M059J (cell line): ENCODE measurements around the gene FANK1.

DNA sequence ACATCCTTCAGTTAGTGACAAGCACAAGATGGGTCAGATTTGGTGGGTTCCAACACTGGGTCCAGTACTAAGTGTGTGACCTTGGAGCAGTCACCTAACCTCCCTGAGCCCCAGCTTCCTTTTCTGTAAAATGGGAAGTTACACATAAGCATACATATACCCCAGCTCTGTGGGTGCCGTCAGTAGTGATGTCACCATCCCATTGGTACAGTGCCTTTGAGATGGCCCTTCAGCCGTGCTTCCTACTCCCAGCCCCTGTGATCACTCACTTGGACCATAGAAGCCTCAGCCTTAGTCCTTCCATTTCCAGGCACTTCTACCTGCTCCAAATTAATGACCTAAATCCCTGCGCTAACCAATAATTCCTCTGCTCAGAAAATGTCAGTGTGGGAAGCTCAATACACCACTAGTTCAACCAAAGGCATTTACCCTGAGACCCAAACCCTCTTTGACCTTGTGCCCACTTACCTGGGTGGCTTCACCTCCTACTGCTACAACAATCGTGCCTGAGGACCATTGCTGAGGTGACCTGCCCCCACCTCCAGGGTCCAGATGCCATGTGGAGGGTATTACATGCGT, 95.4 kb downstream of the CHST15 start:
- RAMPAGE, long total RNA = no peak

DNA sequence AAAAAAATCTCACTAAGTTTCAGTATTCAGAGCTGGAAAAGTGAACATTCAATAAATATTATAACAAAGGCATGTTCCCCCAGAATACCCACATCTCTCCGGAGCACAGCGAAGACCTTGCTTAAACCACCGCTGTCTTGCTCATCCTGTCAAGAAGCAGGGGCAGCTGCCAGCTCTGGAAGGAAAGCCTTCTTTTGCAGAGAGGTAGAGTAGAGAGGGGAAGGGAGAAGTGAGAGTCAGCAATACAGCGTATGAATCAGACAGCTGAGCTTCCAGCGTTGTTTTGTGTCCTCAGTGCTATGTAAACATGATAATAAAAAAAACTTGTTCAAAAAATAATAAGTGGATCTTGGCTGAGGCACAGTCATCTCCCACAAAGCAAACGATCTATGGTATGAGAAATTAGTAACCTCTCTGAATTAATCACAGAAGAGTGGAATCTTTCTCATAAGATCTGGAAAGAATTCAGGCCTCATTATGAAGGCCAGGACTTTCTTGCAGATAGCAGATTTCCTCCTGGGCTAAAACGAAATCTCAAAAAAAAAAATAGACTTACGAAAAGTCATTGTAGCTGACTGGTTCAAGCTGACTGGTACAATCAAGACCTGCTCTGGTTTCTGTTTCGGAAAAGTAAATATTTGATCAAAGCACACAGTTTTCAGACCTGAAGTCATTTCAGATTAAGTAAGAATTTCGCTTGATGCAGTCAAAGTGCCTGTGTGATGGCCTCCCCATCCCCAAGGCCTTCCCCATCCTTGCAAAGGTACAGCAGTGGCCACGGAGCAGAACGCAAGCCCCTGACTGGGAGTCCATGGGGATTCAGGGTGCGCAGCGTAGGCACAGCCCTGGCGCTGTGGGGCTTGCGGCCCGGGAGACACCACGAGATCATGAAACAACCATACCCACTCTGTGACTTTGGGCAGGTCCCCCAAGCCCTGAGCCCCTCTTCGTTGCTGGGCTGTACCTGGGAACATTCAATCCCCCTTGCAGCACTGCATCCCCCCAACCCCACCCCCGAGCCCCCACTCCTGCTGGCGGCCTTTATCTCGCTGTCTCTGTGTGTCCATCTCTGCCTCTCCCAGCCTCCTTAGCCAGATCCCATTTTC, 29.4 kb downstream of the CHST15 start:
- RAMPAGE, long total RNA = no peak

- RAMPAGE, long total RNA = no peak
Observed at GRCh38 chr10:124088129-124089000, 5.0 kb downstream of the CHST15 start.

- RAMPAGE, long total RNA = no peak
Observed at GRCh38 chr10:124475848-124476463, 14.3 kb downstream of the LHPP start.

GRCh38 chr10:124493960-124494574, 32.4 kb downstream of the LHPP start:
- RAMPAGE, long total RNA = no peak

- RAMPAGE, long total RNA = no peak
Observed at GRCh38 chr10:124589068-124589267, 127.3 kb downstream of the LHPP start.

GRCh38 chr10:124631904-124632609, 112.1 kb downstream of the FAM53B start:
- RAMPAGE, long total RNA = no peak

- RAMPAGE, long total RNA = no peak
Observed at GRCh38 chr10:124651703-124652646, 92.2 kb downstream of the FAM53B start.

DNA sequence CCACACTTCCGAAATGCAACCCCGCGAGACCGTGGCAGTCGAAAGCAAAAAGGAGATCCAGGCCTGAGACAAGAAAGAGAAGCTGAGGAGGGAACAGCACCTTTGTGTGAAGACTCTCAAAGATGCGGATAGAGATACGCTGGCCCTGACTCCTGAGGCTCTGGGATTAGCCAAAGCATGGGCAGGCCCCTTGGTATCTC, 43.4 kb downstream of the FAM53B start:
- RAMPAGE, long total RNA = no peak

DNA sequence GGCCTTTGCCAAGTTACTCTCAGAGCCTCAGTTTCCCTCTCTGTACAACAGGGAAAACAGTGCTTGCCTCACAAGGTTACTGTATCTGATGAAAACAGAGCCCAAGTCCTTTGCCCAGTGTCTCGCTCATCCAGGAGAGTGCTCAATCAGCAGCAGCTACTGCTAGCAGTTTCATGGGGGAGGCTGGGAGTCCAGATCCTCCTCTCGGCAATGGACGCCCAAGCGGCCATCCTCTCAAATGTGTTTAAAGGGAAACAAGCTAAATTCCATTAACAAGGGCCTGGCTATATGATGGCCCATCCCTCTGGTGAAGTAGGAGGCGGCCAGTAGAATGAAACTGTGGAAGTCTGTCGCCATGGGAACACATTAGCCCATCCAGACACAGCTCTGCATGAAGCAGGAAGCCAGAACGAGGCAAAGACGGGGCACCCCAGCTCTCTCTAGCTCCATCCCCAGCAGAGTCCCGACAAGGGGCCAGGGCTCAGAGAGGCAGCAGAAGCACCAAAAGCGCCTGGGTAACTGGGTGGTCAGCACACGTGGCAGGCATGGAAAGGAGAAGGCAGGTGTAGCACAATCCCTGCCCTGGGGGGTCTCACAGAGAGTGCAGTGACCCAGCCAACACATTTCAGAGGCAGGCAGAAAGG, 35.1 kb downstream of the FAM53B start:
- RAMPAGE, long total RNA = no peak

- RAMPAGE, long total RNA = no peak
Observed at GRCh38 chr10:124892898-124893293, 49.0 kb upstream of the ZRANB1 start.

GRCh38 chr10:124995462-124996108, 32.3 kb downstream of the CTBP2 start:
- RAMPAGE, long total RNA = no peak

- RAMPAGE, long total RNA = no peak
Observed at GRCh38 chr10:125002715-125003223, 25.1 kb downstream of the CTBP2 start.

DNA sequence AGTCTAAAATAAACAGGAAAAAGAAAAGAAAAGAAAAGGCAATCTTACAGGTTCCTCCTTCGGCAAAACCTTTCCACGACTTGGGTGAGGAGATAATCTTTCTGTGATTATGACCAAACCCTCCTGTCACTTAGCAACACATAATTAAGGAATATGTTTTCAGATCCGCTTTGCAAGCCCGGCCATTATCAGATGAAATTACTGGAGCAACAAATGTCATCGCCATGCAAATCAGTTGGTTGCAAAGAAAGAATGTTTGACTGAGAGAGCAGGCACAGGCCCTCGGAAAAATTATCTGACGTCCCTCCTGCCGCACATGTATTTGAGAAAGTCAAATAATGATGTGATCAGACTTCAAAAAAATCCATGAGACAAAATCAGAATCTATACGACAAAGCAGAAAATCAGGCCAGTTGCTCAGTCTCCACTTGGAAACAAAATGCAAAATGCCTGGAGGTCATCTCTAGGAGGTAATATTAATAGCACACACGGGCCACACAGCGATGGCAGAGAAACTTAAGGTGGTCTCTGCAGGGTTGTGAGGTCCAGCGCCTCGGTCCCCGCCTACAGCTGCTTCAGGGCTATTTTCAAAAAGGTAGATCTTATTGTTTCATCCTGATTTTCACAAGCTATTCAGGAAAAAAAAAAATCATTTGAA, 3.2 kb downstream of the CTBP2 start:
- RAMPAGE, long total RNA = no peak

DNA sequence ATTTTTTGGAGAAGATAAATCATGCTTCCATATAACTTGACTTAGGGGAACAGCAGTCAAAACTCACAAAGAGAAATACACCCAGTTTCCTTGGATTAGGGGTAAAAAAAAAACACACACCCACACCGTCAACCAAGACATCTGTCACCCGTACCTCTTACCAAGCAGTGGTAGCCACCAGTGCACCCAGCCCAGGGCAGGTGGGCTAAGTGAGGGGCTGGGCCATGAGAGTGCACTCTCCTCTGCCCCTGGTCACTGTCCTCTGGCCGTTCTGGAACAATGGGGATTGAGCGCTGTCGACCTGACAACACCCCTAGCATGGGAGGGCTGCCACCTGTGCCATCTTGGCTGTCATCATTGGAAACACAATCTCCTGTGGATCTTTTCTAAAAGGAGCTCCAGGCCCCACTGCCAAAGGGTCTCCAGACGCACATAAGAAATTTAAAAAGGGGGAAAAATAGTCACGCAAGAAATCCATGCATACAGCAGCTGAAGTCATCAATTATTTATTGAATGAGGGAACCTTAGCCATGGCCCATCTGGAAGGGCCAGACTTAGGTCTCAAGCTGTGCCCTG, 52.4 kb upstream of the CTBP2 start:
- RAMPAGE, long total RNA = no peak

GRCh38 chr10:125158269-125159553, 130.8 kb upstream of the CTBP2 start:
- RAMPAGE, long total RNA = no peak

- RAMPAGE, long total RNA = no peak
Observed at GRCh38 chr10:125719798-125720436, 408 bp downstream of the EDRF1 start.

GRCh38 chr10:125896373-125897261, at the start of gene FANK1:
Gene FANK1 (plus strand): TSS chr10:125896564.
- RAMPAGE, long total RNA = no peak

DNA sequence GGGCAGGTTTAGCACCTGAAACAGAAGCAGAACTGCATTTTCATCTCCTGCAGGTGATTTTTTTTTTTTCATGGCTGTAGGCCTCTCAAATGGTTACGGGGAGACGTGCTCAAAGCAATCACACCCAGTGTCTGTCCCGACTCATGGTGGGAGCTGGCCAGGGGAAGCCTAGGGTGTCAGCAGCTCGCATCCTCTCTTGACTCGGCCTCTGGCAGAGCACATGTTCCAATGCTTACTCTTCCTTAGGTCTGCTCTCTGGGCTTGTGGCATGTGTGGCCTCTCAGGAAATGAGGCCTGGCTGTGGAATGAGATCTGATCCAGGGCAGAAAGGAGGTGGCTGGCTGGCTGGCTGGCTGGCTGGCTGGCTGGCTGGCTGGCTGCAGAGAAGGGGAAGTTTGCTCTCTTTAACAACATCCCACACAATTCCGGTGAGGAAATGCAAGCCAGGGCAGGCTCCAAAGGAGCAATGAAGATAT, 153.3 kb downstream of the FANK1 start:
- RAMPAGE, long total RNA = no peak

DNA sequence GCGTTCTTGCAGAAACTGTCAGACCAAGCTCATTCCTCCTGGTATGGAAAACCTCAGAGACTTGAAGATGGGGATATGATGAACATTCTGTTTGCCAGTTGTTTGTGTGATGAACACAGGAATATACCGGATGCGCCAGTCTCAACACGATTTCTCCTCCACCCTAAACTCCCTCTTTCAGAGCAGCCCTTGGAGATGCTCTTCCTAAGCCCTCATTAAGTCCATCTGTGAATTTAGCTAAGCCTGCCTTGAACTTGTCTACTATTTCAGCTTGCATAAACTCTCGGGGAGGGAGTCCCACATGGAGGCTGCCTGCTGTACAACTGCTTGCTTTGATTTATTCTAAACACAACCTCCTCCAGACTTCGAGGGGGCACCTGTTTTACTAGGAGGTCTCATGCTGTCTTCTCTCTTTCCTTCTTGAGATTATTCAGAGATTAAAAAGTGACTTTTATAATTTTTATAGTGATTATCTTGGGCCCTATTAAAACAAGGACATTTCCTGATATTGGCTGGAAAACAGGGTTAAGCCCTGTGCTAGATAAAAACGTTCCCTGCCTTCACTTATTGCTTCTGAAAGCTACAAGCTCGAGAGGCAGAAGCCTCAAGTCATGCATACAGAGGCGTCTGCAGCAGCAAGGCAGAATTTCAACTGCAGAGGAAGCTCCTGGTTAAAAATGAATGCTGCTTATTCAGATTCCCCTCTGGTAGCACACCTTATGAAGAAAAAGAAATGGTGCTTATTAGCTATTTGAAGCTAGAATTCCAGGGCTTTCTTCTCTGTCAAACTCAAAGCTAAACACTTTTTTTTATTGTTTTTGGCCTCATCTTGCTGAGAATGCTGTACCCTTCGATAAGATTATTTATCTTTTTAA, 174.3 kb downstream of the FANK1 start:
- RAMPAGE, long total RNA = no peak